Epidermal melanocyte (primary cell): Measurements from ENCODE around the gene FRG1.

DNA sequence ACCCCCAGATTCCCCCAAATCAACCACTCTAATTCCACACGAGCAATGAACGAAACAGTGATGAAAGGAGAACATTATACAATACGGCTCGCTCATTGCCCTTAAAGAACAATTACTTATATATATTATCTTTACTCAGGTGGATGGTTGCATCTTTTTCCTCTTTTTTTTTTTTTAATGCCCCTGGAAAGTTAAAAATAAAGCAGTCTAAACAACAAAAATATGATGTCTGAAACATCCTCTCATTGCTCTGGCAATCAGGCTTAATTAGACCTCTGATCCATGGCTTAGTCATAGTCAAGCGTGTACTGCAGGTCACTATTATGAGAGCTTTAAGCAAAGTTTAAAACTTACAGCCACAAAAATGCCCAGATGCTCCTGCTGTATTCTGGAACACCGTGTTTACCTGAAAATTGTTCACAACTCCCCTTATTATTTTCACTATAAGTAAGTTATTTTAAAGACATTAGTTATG is 37.3 kb downstream of the SORBS2 start:
- RRBS = no CpG with 5 or more reads among the region's 6 CpGs

DNA sequence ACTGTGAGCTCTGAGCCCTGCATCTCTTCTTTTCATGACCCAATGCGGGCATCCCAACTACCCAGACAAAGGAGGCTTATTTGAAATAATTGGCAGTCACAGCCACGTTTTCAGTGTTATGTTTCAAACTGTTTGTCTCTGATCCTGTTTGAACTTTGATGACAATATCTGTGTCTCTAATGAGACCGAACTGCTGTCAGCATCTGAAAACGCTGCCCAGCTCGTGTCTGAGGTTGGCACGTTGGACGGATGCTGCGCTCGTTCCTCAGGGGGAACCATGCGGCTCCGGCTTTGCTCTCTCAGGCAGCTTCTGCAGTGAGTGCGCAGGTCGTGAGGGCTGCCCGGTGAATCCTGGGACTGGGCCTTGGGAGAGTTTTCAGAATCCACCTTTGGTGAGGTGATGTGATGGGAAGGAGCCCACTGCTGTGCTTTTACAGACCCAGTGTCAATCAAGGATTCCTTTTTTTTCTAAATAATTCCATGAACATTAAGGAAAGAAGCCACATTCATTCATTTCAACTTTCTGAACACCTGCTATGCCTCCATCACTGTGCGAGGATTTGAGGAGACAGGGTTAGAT is 58.4 kb upstream of the SORBS2 start:
- RRBS = 96% methylated on average over 4 of the region's 15 CpGs

DNA sequence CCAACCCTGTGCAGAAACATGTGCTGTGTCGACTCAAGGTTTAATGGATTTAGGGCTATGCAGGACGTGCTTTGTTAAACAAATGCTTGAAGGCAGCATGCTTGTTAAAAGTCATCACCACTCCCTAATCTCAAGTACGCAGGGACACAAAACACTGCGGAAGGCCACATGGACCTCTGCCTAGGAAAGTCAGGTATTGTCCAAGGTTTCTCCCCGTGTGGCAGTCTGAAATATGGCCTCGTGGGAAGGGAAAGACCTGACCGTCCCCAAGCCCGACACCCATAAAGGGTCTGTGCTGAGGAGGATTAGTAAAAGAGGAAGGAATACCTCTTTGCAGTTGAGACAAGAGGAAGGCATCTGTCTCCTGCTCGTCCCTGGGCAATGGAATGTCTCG is 18.8 kb upstream of the TLR3 start:
- RRBS = no CpG with 5 or more reads among the region's 10 CpGs

DNA sequence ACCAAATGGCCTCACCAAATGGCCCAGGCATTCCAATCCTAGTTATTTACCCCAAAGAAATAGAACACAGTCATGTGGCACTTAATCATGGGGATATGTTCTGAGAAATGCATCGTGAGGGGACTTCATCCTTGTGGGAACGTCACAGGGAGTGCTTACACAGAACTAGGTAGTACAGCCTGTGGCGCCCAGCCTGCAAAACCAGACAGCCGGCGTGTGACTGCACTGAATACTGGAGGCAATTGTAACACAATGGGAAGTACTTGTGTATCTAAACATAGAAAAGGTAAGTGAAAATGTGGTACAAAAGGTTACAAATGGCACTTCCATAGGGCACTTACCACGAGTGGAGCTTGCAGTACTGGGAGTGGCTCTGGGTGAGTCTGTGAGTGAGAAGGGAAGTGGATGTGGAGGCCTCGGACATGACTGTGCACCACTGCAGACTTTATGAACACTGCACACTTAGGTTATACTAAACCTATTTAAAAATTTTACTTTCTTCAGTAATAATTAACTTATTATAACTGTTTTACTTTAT is 5.2 kb downstream of the TLR3 start:
- RRBS = no CpG with 5 or more reads among the region's 7 CpGs

DNA sequence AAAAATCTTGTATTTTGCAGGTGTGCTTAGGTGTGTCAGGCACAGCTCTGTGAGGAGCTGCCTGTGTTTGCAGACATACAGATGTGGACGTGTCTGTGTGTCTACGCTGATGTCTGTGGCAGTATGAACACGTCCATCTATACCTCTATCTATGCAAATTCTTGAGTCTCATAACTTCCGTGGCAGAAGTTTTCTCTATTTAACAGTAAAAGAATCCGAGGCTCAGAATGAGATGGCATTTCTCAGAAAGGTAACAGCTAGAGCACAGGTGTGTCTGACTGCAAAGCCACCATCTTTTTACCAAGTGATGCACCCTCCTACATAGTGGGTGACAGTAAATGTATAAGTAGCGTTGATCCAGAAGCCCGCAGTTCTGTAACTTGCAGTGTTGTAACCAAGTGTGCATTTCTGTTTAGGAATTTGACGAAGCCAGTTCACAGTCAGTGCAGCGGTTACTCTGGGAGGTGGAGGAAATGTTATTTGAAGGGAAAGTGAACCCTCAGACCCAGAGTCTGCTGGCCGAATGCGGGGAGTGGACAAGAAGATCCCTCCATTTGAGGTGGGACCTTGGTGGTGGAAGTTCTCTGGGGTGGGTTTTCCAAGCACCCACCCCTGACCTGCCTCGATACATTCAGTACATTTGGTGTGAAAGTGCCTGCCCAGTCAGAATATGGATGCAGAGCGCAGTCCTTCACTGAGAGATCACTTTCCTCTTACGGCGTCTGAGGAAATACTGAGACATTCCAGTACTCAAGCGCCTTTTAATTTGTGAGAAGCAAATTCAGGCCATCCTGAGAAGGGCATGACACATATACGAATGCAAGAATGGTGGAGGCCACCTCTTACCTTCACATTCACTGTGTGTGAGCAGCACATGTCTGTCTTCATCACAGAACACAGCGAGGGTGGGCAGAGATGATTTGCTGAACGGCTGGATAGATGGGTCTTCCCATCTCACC is 39.6 kb upstream of the CYP4V2 start:
- RRBS = no CpG with 5 or more reads among the region's 19 CpGs

DNA sequence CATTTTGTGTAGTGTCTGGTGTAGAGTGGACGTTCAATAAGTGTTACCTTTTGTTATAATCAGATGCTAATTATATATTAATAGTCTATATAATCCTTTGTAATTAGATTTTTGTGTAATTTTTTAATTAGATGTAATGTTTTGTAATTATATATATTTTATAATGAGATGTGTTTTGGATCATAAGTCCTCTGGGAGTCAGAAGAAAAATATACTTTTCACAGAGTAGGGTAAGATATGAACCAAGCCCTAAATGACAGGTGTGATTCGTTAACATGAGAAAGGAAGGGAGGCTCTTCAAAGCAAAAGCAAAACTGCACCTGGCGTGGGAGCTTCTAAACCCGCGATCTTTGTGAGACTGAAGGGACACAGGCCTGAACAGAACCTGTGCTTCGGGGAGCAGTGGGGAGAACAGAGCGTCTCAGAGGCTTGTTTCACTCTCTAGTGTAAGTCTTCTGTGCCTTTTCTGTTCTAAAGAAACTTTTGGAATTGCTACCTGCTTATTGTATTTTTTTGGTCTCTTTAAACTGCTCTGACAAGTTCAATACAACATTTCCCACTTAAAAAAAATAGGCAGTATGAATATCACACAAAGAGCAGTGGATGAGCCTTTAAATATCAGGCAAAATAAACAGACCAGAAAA is 30.3 kb upstream of the CYP4V2 start:
- RRBS = no CpG with 5 or more reads among the region's 7 CpGs

DNA sequence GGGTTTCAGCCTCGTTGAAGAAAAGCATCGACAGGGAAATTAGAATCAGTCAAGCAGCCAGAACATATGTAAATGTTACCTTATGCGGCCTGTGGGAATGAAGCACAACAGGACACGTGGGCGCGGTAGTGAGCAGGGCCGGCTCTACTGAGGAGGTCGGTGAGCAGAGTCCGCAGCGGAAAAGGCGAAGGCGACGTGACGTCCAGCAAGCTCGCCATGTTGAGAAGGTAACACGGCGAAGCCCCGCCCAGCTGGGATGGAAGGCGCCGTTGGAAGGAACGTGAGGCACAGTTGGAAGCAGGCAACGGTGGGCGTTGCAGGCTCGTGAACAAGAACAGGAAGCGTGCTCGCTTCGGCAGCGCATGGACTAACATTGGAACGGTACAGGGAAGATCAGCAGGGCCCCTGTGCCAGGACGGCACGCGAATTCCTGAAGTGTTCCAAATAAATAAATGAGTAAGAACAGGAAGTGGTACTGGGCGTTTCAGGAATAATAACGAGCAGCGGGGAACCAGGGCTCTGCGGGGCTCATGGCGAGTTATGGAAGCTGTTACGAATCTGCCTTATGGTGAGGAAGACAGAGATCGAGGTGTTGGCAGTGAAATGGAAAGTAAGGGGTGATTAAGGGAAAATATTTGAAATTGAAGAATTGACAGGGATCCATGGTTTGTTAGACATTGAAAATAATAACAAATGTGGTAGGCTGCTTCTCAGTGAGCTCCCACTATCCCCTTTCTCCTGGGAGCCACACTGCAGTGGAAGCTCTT is 54.4 kb downstream of the MTNR1A start:
- RRBS = no CpG with 5 or more reads among the region's 39 CpGs

- RRBS = no CpG with 5 or more reads among the region's 5 CpGs
These were observed 128.4 kb upstream of the FAT1 start for GRCh38 chr4:186851975-186852616.

- RRBS = no CpG with 5 or more reads among the region's 2 CpGs
These were observed 216.8 kb upstream of the FAT1 start for GRCh38 chr4:186940492-186940837.

DNA sequence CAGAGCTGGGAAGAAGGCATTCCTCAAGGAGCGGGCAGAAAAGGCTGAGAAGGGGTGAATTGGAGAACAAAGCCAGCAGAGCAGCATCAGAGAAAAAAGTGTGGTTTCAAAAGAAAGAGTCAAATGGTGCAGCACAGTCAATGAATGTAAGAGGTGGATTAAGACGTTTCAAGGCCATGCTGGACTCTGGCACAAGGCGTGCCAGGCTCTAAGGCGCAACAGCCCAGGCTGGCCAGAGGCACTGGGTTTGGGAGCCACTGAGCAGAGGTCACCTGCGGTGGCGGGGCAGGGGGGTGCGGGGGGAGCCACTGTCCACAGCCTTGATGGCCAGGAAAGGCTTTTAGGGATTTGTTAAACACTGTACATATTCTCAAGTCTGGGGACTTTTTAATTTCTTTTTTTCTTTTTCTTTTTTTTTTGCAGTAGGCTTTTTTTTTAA is 222.5 kb upstream of the FAT1 start:
- RRBS = no CpG with 5 or more reads among the region's 7 CpGs

DNA sequence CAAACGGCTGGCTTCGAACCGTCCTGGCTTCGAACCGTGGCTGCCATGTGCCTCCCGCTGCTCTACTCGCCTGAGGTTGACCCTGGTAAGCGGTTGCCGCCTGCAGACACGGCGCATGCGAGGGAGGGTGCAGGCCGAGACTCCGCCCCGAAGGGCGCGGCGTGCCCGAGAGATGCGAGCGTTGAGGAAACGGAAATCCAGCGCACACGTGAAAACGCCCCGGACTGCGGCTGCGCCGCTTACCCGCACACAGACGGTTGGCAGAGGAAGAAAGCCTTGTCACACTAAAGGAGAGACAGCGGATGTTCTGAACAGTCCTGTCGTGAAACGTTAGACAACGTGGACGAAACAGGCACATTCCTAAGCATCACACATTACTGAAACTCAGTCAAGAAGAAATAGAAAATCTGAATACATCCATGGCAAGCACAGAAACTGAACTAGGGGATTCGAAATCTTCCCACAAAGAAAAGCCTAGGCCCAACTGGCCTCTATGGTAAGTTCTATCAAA is 382.0 kb upstream of the ZFP42 start:
- RRBS = no CpG with 5 or more reads among the region's 37 CpGs

DNA sequence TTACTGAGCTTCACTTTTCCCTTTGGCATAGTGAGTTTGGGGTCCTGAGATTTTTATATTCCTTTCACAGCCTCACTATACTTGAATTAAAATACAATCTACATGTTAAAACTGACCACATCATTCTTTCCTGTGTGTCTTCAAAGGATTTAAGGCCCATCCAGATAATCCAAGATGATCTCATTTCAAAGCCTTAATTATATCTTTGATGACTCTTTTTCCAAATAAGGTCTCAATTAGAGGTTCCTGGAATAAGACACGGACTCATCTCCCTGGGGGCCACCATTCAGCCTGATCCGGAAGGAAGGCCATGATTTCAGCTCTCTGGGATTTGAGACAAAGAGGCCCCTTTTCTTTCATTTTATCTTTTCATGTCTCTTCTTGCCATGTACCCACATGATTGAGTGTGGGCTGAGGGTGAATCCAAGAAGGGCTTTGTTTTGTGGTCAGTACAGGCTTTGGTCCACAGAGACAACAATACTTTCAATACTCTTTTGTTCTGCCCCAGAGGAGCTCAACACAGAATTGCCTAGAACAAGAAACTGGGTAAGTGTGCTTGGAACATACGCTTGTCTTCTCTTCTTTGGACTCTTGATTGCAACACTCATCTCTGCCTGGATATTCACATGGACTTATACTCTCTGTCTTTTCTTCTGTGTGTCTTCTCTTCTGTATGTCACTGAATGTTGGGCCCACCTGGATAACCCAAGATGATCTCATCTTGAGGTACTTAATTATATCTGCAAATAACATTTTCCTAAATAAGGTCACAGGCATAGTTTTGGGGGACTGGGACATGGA is 261.2 kb downstream of the TRIML1 start:
- RRBS = no CpG with 5 or more reads among the region's 3 CpGs

DNA sequence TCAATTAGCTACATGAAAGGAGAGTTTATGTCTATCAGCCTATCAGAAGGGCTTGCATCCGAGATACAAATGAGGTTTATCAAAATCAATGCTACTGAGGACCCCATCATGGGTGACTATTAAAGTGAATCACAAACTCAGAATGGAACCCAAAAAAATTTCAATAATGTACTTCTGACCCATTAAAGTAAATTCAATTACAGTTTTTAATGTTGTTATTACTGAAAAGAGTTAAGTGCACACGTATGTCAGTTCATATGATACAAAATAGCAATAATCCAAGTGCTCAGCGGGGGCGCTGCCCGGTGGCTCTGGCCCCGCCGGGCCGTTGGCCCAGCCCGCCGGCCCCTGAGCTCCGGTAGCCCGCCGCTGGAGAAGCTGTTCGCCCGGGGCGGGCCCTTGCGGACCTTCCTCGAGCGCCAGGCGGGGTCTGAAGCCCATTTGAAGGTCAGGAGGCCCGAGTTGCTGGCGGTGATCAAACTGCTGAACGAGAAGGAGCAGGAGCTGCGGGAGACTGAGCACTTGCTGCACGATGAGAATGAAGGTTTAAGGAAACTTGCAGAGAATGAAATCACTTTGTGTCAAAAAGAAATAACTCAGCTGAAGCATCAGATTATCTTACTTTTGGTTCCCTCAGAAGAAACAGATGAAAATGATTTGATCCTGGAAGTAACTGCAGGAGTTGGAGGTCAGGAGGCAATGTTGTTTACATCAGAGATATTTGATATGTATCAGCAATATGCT is 599.0 kb downstream of the TRIML1 start:
- RRBS = no CpG with 5 or more reads among the region's 25 CpGs

DNA sequence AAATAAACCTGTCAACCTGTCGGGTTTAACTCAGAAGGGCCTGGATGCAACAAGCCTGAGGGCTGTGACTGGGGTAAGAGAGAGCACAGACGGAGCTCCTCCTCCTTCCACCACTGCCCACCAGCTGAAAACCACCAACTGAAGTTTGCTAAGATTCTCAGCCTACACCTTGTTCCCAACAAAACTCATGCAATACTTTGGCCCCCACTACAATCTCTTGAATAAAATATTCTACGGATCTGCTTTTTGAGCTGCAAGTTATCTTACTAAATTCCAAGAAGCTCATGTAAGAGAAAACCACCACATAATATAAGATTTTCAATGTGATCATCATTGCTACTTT is 25.4 kb upstream of the FRG1 start:
- RRBS = no CpG with 5 or more reads among the region's 3 CpGs

GRCh38 chr4:189940759-189941376 is at the start of gene FRG1:
TSS of gene FRG1 (plus strand) at chr4:189940872.
- RRBS = 4% methylated on average over 6 of the region's 53 CpGs

DNA sequence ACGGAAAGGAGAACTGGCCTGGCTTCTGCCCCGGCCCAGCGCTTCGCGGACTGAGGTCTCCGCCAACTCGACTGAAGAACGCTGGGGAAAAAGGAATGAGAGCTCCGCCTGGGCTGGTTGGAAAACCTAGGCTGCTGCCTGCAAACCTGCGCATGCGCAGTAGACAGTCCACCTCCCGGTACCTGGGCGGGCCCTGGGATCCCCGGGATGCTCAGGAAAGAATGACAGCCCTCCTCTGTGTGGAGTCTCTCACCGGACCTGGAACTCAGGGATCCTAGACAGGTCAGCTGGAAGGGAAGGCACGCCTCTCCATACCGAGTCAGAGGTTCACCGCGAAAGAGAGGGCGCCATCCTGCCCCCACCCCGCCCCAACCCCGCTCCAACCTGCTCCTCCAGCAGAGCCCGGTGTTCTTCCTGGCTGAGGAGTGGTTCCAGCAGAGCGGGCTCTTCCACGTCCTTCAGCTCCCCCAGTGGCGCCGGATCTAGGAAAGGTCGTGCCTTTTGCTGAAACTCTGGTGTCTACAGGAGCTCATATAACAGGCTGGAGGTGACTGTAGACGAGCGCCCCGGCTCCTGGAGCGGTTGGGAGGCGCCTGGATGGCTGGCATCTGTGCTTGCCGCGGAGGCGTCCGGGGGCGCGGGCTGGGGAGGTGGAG is 5.9 kb downstream of the FRG2 start:
- RRBS = 5% methylated on average over 3 of the region's 39 CpGs